HEK293 (cell line): ENCODE results near the genes GIPC1, NDUFB7, OR7A17, OR10H3 and OR10H5.

- PRO-cap: no peak
- RRBS, 2 experiments: no CpG with 5 or more reads among the region's 34 CpGs
These were observed 17.9 kb downstream of the DDX39A start for GRCh38 chr19:14400747-14402204.

GRCh38 chr19:14450166-14450886 is 17.2 kb downstream of the PKN1 start:
- PRO-cap: bidirectional peak, plus-strand start at chr19:14450676, minus-strand start at chr19:14450453
- RRBS, 2 experiments: no CpG with 5 or more reads among the region's 30 CpGs

DNA sequence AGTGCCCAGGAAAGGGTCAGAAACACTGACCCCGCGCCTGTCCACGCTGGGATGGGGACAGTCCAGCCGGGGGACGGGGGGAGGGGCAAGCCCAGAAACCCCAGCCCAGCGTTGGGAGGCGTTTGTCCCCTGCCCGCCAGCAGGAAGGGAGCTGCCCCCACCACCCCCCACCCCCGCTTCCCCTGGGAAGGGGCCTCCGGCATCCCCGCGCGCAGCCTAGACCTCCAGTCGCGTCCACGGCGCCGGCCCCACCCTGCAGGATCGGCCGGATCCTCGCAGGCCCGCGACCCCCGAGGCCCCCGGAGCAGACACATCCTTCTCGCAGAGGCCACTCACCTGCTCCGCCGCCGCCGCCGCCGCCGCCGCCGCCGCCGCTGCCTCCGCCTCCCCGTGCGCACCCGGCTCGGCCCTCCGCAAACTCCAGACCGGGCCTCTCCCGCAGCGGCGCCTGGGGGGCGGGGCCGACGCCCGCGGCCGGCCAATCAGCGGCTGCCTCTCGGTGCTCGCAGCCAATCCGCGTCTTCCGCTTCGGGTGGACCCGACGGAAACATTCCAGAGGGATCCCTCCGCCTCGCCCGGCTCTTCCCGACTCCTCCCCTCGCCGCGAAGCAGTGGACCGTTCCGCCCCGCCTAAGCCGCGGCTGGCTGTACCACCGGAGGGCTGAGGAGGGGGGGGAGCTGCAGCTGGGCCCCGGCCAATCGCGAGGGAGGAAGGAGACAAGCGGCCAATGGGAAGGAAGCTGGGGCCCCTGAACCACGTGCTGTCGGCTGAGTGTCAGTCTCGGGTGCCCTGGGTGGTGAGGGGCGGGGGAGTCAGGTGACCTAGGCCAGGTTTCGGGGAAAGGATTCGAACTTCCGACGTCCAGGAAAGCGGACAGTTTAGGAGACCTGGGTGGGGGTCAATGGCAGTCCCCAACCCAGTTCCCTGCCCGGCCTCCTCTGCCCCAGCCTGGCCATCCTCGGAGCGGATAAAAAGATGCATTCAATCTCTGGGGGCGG is at the start of gene GIPC1:
Gene GIPC1, minus strand, starts transcription at position 427 of the 999 bp plus-strand sequence.
- PRO-cap: bidirectional peak, plus-strand start at position 816 of the sequence, minus-strand start at position 427 of the sequence
- RRBS, 2 experiments: 1 to 2% methylated on average over 37 to 45 of the region's 92 CpGs

- PRO-cap: no peak
- RRBS, 2 experiments: no CpG with 5 or more reads among the region's 9 CpGs
These were observed 3.6 kb upstream of the TECR start for GRCh38 chr19:14525584-14526379.

- PRO-cap: bidirectional peak, plus-strand start at chr19:14572253, minus-strand start at chr19:14571991
- RRBS, 2 experiments: 1 to 4% methylated on average over 6 of the region's 40 CpGs
These were observed at the start of gene NDUFB7 for GRCh38 chr19:14571686-14572451. TSS of gene NDUFB7 (minus strand) at chr19:14572066.

DNA sequence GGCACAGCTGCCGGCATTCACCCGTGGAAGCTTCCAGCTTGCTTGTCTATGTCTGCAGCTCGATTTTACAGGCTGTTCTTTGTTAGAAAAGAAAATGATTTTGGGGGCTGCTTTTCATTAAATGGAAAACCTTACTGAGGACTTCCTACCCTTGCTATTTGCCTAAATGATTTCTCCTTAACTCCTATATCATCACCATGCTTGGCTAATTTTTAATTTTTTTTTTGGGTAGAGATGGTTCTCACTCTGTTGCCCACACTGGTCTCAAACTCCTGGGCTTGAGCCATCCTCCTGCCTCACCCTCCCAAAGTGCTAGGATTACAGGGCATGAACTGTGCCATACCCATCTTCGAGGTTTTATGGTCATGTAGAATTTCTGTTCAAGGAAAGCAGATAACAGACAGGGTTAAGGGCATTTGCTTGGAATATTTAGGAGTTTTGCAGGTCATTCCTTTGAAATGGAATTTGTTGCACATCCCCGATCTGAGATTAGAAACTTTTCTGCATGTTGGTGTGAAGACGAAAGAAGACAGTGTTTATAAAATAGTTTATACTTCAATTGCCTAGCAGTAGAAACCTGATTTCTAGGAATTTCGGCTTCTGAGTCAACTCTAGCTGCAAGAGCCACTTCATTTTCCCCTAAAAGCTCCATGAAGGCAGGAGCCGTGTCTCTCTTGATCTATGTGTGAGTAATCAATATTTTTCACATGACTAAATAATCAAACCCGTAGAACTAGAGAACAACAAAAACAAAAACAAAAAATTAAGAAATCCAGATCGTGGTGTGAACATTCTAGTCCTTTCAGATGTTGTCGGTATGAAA is 43.1 kb downstream of the ADGRE2 start:
- PRO-cap: no peak
- RRBS, 2 experiments: no CpG with 5 or more reads among the region's 11 CpGs

- PRO-cap: no peak
- RRBS, 2 experiments: no CpG with 5 or more reads among the region's 4 CpGs
These were observed 2.6 kb upstream of the OR7A5 start for GRCh38 chr19:14837643-14837842.

- PRO-cap: no peak
- RRBS, 2 experiments: no CpG with 5 or more reads among the region's 5 CpGs
These were observed at the start of gene OR7A17 for GRCh38 chr19:14885862-14886348. TSS of gene OR7A17 (minus strand) at chr19:14886132.

GRCh38 chr19:15225563-15226347 is 6.5 kb downstream of the EPHX3 start:
- PRO-cap: no peak
- RRBS, 2 experiments: no CpG with 5 or more reads among the region's 12 CpGs

GRCh38 chr19:15235071-15235596 is 2.9 kb upstream of the EPHX3 start:
- PRO-cap: no peak
- RRBS, 2 experiments: no CpG with 5 or more reads among the region's 16 CpGs

- PRO-cap: no peak
- RRBS, 2 experiments: 91 to 92% methylated on average over 6 of the region's 25 CpGs
These were observed 5.0 kb upstream of the EPHX3 start for GRCh38 chr19:15236932-15237871.

DNA sequence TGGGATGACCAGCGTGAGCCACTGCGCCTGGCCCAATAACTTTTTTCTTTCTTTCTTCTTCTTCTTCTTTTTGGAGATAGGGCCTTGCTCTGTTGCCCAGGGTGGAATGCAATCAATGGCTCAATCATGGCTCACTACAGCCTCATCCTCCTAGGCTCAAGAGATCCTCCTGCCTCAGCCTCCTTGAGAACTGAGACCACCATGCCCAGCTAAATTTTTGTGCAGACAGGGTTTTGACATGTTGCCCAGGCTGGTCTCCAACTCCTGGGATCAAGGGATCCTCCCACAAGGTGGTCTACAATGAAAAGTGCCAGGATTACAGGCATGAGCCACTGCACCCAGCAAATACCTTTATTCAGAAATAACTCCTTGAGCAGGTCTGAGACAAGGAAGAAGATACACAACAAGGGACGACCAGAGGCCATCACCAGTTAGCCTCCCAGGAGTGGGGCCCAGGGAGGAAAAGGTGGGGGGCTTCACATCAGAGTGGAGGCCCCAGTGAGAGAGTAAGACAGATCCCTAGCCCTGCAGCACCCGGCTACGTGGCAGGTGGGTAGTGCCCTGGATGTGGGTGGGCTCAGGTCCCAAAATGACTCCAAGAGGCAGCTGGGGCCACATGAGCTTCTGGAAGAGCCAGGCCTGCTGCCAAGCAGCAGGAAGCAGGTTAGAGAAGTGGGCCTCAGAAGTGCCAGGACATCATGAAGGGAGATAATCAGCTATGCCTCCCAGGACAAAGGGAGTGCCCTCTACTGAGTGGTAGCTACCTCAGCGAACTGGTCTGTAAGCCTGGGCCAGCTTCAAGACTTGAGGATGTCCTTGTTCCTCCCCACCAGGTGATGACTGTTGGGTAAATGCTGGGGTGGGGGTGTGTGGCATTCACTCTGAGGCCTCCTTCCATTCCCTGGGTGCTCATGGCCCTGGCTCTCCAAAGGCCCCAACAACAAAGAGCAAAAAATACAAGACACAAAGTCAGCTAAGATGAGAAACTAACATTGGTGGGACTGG is 26.6 kb upstream of the EPHX3 start:
- PRO-cap: no peak
- RRBS, 2 experiments: no CpG with 5 or more reads among the region's 6 CpGs

DNA sequence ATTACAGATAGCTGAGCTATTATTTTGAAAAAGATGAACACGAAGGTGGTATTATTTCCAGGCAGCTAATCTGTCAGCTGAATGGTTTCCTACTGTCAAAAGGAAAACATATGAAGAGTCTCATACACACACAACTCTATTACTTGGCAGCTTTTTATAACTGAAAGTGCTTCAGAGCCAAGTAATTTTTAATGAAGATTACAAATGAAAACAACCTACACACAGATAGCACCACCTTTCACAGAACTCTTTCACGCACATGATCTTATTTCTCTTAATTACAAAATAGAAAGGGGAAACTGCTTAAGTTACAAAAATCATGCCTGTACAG is 14.5 kb downstream of the BRD4 start:
- PRO-cap: no peak
- RRBS, 2 experiments: no CpG with 5 or more reads among the region's 2 CpGs

- PRO-cap: no peak
- RRBS, 2 experiments: 1% methylated on average over 17 to 24 of the region's 55 CpGs
These were observed 1.2 kb downstream of the BRD4 start for GRCh38 chr19:15330795-15331805.

- PRO-cap: no peak
- RRBS, 2 experiments: no CpG with 5 or more reads among the region's 12 CpGs
These were observed 21.7 kb upstream of the BRD4 start for GRCh38 chr19:15353771-15354642.

DNA sequence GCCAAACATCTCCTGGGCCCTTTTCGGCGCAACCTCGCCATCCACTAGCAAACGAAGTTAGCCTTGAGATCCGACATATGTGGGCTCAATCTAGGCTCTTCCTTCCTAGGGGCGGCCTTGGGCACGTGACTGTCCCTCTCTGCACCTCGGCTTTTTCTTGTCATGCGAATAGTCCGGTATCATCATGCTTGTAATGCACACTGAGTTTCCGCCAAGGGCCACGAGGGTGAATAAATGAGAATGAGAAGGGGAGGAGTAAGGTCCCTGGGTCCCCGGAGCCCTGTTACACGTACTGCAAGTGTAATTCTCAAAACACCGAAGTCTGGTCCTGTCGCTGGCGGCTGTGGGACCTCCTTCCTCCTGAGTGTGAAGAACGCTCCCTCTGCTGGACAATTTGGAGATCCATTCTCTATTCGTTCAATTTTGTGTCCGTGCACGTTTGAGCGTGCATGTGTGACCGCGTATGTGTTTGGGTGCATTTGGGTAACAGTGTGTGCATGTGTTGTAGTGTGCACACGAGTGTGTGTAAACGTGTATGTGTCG is 47.9 kb downstream of the CYP4F22 start:
- PRO-cap: bidirectional peak, plus-strand start at position 315 of the sequence, minus-strand start at position 296 of the sequence
- RRBS, 2 experiments: 0 to 5% methylated on average over 2 of the region's 27 CpGs

DNA sequence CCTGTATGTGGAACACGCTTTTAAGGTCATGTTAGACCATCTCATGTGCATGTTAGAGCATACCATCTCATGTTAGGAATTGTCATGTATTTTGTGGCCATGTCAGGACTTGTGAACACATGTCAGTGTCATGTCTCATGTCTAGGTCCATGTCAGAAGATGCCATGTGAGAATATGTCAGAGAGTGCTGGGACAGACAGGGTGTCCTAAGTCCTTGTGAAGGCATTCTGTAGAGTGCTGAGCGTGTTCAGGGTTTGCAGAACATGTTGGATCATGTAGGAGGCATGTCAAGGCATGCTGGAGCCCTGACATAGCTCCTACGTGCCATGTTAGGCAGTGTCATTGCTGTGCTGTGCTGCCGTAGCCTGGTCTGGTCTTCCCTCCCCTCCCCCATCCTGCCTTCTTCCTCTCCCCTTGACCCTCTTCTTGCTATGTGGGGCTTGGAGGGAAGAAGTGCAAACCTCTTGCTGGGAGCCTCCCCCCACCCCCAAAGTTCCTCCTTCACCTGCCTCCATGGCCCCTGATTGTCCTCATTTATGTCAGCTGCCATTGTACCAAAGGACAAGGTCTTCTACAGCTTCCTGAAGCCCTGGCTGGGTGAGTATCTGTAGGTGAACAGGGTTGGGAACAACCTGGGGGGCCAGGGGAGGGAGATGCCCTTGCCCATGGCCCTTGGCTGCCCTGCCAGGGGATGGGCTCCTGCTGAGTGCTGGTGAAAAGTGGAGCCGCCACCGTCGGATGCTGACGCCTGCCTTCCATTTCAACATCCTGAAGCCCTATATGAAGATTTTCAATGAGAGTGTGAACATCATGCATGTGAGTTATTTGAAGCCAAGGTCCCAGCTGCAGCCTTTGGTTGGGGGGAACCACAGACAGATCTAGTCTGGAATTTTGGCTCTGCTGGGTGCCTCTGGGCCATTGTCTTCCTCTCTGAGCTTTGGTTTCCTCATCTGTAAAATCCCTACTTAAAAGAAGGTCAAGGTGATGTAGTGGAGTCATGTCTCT is 6.1 kb downstream of the CYP4F3 start:
- PRO-cap: no peak
- RRBS, 2 experiments: no CpG with 5 or more reads among the region's 8 CpGs

DNA sequence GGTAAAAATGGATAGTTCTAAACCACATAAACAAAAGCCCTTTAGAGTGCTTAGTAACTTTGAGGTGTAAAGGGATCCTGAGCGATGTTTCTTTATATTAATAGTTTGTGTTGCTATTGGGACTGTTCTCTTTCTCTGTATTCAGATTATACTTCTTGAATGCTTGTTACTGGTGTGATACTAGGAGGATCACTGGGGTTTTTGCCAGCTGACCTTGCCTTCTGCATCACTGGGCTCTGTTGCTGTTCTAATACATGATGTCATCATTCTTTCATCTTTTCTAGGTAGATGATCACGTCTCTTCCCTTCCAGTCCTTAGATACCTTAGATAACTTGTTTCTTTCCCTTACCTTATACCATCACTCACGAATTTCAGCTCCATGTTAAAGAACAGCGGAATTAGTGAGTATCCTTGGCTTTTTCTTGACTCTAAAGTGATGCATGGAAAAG is at the start of gene OR10H3:
Gene OR10H3, plus strand, starts transcription at position 336 of the 450 bp plus-strand sequence.
- PRO-cap: no peak
- RRBS, 2 experiments: no CpG with 5 or more reads among the region's 4 CpGs

- PRO-cap: no peak
- RRBS, 2 experiments: no CpG with 5 or more reads among the region's 6 CpGs
These were observed at the start of gene OR10H5 for GRCh38 chr19:15787409-15787735. TSS of gene OR10H5 (plus strand) at chr19:15787661.

- PRO-cap: no peak
- RRBS, 2 experiments: no CpG with 5 or more reads among the region's 8 CpGs
These were observed 3.0 kb downstream of the TPM4 start for GRCh38 chr19:16079210-16079754.